Measurements from ENCODE around the gene C6orf120.

- RRBS: no CpG with 5 or more reads among the region's 2 CpGs
Measured at GRCh38 chr6:168314682-168315023, 4.9 kb downstream of the DACT2 start.

- RRBS: 61% methylated on average over 25 of the region's 41 CpGs
Measured at GRCh38 chr6:168370308-168370956, 50.9 kb upstream of the DACT2 start.

- RRBS: 78% methylated on average over 4 of the region's 20 CpGs
Measured at GRCh38 chr6:168388492-168389156, 52.4 kb upstream of the SMOC2 start.

- RRBS: no CpG with 5 or more reads among the region's 11 CpGs
Measured at GRCh38 chr6:168417604-168418124, 23.3 kb upstream of the SMOC2 start.

DNA sequence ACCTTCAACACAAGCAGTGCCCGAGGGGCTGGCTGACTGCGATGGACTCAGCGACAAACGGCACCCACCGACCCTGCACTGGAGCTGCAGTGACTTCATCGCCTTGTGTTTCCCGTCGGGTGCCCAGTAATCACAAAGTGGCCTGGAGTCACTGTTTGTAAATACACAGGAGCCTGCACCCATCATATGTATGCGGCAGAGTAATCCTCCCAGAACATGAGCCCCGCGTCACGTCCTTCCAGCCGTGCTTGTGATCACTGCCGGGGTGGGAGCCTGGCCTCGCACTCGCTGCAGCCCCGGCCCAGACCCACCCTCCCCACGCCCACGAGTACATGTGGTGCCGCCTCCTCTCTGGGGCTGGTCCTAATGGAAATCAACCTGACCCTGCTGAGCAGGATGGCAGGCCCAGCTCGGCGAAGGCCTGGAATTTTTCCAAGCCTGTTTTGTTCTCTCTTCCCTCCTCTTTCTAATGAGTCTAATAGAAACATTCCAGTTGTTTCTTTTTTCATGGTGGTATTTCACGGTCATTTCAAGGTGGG is 16.4 kb downstream of the SMOC2 start:
- RRBS: 67% methylated on average over 4 of the region's 23 CpGs

DNA sequence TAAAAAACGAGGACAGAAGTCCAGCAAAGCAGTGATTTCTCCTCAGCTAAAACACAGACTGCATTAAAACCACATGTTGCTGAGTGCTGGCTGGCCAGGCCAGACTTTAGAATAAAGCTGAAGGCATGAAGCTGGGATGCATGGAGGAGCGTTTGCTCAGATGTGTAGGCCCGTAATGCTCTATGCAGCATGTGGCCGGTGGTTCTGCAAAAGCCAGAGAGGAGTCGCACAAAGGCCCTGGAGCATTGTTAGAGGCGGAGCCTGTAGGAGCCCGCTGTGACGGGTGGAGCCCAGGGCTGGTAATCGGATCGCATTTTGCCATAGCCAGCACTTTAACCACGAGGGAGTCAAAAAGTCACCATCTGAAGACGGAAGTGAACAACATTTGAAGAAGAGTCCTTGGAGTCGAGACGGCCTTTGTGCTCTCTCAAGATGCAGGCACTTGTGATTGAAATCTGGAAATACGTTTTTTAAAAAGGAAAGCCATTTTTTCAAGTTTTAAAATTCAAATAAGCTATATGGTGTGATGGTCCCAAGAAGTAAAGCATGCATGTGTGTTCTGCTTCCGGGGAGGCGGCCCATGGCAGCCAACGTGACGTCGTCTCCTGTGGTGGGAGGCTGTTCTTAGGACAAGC is 83.8 kb downstream of the SMOC2 start:
- RRBS: no CpG with 5 or more reads among the region's 20 CpGs

- RRBS: no CpG with 5 or more reads among the region's 11 CpGs
Measured at GRCh38 chr6:168598781-168599069, 157.7 kb downstream of the SMOC2 start.

- RRBS: 18% methylated on average over 2 of the region's 14 CpGs
Measured at GRCh38 chr6:168638659-168639187, 197.7 kb downstream of the SMOC2 start.

- RRBS: no CpG with 5 or more reads among the region's 44 CpGs
Measured at GRCh38 chr6:169167779-169168706, 85.6 kb downstream of the THBS2 start.

- RRBS: no CpG with 5 or more reads among the region's 6 CpGs
Measured at GRCh38 chr6:169251317-169251689, 2.3 kb downstream of the THBS2 start.

- RRBS: no CpG with 5 or more reads among the region's 4 CpGs
Measured at GRCh38 chr6:169312308-169312577, 58.6 kb upstream of the THBS2 start.

DNA sequence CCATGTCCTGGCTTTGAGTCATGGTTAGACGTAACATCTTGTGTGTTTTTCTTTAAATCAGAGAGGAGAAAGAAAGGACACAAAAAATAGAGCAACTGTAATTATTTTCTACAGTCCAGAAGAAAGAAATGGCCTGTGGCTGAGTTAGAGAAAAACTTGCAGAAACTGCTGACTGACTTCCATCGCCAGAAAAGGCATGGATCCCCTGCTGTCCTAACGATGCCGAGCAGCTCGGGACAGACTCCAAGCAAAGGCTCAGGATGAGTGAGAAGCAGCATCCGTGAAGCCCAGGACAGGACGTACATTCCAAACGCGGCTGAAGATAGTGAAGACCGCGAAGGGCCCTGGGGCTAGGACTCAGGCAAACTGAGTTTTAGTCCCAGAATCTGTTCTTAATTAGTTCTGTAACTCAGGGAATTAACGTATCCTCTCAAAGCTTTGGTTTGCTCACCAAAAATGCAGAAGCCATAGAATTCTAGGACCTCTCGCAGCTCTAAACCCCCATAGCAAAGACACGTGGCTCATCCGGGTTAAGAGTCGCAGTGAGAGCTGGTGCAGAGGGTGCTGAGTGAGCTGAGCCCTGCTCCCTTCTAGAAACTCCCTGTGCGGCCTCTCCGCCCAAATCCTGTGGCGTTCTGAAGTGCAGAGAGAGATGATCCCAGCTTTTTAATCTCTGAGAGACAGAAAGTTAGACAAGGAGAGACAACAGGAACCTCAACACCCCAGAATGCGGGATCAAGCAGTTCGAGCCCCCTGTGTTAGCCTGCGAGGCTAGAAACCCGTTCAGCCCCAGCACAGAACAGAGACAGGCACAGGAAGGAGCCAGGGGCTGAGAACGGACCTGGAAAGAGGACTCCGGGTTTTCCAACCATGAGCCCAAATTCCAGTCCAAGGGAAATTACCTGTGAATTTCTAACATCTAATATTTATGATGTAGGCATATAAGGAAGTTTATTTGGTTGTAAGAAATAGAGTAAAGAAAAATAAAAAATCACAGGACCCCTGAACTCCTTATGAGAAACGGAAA is 133.0 kb upstream of the THBS2 start:
- RRBS: no CpG with 5 or more reads among the region's 26 CpGs

DNA sequence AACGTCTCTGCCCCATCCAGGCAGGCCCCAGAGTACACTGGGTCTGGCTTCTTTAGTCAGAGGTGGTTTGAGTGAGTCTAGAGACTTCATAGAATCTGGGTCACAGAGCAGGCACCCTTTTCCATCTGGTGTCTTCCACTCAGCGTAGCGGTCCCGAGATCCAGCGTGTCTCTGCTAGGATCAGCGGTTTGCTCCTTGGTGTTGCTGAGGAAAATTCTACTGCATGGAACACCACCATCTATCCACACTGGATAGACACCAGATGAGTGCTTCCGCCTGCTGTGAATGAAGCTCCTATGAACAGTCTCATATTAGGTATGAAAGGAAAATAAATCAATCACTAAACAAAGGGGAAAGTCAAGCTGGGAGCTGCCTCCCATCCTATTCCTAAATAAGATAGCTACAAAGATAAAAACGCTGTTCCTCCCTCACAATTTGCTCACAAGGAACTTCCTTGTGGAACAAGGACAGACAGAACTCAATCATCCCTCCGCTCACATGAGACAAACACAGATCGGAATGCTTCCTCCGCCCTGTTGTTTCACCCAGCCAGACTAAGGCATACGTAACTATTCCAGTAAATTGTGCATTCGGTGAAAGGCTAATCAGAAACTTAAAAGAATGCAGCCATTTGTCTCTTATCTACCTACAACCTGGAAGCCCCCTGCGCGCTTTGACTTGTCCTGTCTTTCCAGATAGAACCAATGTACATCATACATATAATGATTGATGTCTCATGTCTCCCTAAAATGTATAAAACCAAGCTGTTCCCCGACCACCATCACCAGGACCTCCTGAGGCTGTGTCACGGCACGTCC is 197.2 kb upstream of the THBS2 start:
- RRBS: no CpG with 5 or more reads among the region's 18 CpGs

GRCh38 chr6:169701205-169701855 is 499 bp downstream of the WDR27 start:
- RRBS: no CpG with 5 or more reads among the region's 48 CpGs

- RRBS: under 1% methylated on average over 25 of the region's 95 CpGs
Measured at GRCh38 chr6:169702094-169703087, at the start of gene C6orf120. TSS of gene C6orf120 (plus strand) at chr6:169702126.

DNA sequence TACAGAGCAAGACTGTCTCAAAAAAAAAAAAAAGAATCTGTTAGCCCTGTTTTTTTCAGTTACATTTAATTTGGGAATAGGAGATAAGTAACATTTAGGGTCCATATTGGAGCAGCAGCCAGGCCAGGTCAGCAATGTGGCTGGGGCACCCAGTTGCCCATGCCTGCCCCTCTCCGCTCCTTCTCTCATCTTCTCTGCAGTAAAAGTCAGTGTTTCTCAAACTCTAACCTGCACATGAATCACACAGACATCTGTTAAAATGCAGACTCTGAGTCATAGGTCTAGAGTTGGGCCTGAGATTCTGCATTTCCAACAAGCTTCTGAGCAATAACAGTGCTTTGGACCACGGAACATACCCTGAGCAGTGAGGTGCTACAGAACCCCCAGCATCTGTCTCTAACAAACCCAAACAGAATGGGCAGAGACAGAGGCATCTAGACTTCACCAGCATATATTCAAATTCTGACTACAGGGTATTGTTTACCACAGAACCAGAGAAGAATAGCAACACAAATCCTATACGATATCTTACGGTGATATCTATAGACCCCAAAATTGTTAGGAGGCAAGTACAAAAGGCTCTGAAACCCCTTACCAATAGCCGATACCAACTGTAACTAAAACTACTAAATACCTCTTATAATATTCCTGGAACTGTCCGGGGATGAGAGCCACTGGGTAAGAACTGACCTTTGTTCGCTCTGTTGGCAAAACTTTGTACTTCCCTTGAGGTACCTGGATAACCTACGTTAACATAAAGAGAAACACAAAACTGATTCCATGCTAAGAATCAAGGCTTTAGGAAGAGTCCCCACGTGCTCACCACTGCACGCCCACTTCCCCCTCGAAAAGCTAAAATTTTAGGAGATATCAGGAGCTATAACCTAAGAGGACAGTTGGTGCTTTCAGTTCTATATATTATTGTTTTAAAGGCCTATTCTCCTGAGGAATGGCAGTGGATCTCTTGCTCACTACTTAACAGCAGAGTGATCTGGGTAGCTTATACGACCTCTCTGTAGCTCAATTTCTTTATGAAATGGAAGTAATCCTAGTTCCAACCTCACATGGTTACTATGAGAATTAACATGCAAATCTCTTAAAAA is 9.8 kb downstream of the PHF10 start:
- RRBS: no CpG with 5 or more reads among the region's 12 CpGs

DNA sequence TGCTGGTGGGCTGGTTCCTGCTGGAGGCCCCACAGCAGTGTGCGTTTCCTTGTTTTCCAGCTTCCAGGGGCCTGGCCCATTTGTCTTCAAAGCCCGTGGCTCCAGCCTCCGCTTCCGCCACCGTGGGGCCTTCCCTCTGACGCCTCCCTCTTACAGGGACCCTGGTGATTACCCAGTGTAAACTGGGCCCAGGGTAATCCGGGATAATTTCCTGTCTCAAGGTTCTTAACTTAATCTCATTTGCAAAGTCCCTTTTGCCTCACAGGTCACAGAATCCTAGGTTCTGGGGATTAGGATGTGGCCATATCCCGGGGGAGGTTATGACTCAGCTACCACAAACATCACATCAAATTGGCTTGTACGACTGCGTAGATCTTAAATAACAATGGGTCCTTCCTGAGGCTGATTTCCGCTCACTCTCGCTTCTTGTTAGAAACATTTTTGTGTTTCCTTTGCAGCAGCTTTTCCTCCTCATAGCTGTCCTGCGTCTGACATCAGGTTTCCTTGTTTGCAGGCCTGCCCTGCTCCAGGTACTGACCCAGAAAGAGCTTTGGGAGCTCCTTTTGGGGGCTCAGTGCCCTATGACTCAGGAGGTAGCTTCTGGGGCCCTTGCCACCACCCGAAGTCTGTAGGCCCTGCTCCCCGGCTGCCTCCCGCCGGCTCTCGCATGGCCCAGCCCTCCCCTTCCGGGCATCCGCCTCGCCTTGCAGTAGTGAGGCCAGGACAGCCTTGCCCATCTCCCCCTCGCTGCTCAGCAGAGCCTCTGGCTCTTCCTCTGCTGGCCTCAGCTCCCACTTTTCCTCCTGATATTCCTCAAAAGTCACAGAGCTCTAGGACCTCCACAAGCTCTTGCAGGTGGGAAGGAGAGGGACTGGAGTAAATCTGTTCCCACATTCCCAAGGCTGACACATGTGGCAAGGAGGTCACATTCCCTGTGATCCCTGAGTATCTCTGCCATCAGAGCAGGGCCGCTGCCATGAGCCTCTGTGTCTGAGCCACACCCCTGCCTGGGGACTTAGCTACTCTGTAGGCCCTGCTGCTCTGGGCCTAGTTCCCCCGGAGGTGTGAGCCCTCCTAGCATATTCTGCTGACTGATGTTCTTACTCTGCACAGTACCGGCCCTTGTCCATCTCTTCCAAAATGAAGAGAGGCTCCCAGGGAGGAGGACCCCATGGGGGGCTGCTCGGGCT is 100.6 kb downstream of the ERMARD start:
- RRBS: 19% methylated on average over 1 of the region's 26 CpGs

GRCh38 chr6:170023607-170024159 is 267.2 kb downstream of the DLL1 start:
- RRBS: 98% methylated on average over 5 of the region's 37 CpGs

- RRBS: 63% methylated on average over 7 of the region's 12 CpGs
Measured at GRCh38 chr6:170031159-170031451, 259.8 kb downstream of the DLL1 start.

DNA sequence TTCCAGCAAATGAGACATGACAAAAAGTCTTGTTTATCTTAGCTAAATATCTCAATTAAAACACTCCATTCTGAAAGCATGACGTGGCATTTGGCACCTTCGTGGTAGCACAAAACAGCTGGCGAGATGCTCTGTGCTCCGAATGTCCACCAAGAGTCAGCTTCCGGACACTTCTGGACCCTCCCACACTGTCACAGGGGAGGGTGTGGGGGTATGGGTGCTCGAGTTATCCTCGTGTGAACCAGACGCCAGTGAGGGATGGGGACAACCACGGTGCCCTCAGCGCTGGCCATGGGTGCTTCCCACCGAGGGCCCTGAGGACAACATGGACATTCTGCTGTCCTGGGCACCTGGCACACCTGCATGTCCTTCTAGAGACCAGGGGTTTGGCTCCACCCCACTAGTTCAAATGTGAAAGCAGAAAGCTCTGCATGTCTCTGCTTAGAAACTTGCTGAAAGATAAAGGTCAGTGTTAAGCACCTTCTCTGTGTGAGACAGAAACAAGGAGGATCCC is 252.9 kb downstream of the DLL1 start:
- RRBS: no CpG with 5 or more reads among the region's 11 CpGs